ENCODE results near the gene BCAS2.

DNA sequence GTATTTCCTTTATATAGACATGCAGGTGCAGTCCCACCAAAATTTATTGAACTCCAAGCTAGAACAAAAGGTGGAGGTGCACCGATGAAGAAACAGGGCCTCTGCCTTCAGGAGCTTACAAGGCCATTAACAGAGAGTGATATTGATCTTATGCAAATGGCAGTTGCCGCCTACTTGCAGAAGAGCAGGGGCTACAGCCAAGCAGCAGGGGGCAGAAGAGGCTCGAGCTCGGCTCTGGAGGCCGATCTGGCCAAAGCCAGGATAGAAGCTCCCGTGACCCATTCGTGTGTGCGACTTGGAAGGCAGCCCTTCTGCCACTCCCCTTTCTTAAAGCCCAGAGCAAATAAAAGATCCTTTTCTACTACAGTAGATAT lies 448 bp upstream of the LRIG2 start:
- RRBS, result no CpG with 5 or more reads among the region's 8 CpGs

DNA sequence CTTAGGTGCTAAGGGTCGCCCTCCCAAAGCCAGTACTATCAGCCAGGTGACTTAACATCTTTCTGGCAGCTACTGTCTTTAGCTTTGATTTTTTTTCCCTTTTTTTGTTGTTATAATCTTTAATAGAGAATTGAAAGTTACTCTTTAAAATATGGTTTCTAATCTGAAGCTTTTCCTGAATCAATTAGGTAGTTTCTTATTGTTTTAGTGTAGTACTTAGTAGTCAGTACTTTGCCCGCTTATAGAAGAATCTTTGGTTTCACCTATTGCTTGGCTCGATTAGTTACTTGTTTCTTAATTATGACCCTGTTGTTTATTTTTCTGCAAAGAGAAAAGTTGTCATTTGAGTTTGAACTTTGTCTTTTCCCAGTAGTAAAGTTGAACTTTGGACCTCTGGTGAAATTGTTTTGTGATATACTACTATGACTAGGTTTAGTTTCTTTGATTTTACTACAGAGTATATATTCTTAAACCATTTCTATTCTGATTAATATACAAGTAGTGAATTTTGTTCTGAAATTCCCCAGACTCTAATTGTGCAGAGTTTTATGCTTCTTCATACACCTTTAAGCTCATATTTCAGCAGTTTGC lies 3.9 kb downstream of the MAGI3 start:
- RRBS, result no CpG with 5 or more reads among the region's 3 CpGs

DNA sequence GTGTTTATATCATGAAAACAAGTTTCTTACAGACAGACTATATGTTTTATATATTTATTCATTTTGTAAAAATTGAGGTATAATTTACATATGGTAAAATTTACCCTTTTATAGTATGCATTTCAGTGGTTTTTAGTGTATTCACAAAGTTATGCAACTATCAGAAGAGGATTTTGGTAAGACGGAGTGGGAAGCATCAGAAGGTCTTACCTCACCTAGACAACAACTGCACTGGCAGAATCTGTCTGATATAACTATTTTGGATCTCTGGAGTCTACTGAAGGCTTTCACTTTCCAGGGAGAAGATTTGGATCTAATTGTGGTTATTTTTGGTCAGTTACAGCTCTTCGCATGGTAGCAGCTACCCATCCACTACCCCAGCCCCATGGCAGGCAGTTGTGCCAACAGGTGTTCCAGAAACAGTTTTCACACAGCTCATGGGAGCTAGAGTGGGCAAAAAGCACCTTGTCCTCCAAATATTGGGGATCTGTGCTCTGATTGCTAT lies 53.5 kb downstream of the MAGI3 start:
- RRBS, result no CpG with 5 or more reads among the region's 2 CpGs

DNA sequence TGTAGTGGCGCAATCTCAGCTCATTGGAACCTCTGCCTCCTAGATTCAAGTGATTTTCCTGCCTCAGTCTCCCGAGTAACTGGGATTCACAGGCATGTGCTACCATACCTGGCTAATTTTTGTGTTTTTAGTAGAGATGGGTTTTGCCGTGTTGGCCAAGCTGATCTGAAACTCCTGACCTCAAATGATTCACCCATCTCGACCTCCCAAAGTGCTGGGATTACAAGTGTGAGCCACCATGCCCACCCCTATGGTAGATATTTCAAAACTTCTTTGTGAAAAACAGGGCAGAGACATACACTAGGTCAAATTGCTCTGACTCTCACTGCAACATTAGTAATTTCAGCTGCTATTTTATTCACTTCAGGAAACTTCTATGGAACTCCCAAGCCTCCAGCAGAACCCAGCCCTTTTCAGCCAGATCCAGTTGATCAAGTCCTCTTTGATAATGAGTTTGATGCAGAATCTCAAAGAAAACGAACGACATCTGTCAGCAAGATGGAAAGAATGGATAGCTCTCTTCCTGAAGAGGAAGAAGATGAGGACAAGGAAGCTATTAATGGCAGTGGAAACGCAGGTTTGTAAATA lies 174.2 kb downstream of the PHTF1 start:
- RRBS, result no CpG with 5 or more reads among the region's 7 CpGs

DNA sequence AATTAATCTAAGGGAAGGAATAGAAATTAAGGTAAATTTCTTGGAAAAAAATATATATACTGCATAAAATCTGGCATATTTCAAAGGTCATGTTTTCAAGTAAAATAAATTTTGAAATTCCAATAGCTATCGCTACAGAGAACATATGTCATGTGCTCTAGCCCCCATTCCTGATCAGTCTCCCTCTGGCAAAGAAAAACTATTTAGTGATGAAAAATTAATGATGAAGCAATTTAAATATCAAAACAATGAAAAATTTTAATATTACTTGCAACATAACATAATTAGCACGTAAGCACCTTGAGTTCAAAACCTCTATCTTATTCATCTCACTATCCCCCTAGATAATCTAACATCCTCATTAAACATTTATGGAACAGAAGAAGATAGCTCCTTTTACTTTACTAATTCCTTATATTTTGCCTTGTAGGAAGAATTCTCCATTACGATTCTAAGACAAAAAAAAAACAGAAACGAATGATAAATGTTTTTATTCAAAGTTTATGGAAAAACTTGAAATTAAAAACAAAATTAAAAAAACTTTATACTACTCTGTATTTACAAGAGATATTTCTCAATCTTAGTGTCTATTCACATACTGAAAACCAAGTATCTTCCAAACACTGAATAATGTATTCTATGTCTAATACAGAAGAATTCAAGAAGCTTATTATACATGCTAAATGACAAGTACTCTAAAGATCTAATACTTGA lies 59.3 kb downstream of the PHTF1 start:
- RRBS, result no CpG with 5 or more reads among the region's 4 CpGs

DNA sequence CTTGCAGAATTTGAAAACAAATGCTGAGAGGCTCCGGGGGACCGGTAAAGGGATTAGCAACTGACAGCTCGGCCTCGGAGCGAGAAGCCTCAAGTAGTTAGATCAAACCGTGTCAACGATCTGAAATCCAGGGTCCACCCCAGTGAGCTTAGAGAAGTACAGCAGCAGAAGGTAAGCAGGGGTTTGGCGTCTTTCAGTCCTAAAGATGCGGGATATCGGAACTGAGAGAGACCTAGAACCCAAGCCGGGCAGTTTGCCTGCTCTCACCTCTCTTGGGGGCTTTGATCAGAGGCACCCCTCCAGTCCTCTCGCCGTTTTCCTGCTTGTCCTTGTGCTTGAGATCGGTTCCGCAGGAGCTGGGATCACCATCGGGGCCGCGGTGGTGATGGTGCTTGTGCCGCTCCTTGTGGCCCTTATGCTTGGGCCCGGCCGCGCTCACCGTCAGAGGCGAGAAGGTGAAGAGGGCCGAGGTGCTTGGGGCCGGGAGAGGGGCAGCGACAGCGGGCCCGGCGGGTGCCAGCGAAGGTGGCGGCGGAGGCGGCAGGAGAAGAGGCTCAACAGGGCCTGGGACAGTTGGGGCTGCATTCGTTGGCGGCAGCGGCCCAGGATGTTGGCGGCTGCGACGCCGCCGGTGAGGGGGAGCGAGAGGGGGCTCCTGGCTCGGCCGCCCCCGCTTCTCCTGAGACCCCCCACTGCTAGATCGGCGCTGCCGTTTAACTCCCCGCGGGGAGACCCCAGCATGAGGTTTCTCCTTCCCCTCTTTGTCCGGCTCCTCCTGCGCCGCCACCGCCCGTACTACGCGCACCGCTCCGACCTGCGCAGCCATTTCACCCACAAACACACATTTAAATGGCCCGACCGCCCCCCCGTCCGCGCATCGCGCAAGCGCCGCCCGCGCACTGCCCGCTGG lies 578 bp downstream of the RSBN1 start:
- RRBS, result under 1% methylated on average over 7 of the region's 73 CpGs

- RRBS, result no CpG with 5 or more reads among the region's 3 CpGs
Measured at GRCh38 chr1:113870460-113871246, 16.7 kb downstream of the BCL2L15 start.

DNA sequence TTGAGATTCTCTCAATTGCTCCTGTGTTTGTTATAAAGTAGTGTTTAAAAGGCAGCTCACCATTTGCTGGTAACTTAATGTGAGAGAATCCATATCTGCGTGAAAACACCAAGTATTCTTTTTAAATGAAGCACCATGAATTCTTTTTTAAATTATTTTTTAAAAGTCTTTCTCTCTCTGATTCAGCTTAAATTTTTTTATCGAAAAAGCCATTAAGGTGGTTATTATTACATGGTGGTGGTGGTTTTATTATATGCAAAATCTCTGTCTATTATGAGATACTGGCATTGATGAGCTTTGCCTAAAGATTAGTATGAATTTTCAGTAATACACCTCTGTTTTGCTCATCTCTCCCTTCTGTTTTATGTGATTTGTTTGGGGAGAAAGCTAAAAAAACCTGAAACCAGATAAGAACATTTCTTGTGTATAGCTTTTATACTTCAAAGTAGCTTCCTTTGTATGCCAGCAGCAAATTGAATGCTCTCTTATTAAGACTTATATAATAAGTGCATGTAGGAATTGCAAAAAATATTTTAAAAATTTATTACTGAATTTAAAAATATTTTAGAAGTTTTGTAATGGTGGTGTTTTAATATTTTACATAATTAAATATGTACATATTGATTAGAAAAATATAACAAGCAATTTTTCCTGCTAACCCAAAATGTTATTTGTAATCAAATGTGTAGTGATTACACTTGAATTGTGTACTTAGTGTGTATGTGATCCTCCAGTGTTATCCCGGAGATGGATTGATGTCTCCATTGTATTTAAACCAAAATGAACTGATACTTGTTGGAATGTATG lies 4.9 kb upstream of the OLFML3 start:
- RRBS, result no CpG with 5 or more reads among the region's 3 CpGs

GRCh38 chr1:114339307-114339899 lies 171.6 kb downstream of the TRIM33 start:
- RRBS, result no CpG with 5 or more reads among the region's 10 CpGs

- RRBS, result no CpG with 5 or more reads among the region's 6 CpGs
Measured at GRCh38 chr1:114390436-114391040, 120.5 kb downstream of the TRIM33 start.

DNA sequence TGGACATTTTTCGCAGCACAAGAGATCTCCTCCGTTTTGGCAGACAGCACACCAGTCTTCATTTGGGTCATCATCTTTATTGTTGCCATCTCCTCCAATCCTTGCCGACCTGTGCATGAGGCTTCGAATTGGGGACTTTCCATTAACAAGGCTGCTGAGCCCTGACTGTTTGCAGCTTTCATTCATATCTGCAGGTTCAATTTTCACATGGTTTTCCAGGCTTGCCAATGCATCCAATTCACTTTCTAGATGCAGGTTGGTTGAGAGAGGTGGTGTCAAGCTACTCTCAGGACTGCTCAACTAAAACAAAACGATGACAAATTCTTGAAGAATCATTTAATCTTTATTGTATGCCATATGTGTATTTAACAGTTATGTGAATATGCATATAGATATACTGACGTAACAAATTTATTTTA lies 105.5 kb downstream of the TRIM33 start:
- RRBS, result no CpG with 5 or more reads among the region's 6 CpGs

DNA sequence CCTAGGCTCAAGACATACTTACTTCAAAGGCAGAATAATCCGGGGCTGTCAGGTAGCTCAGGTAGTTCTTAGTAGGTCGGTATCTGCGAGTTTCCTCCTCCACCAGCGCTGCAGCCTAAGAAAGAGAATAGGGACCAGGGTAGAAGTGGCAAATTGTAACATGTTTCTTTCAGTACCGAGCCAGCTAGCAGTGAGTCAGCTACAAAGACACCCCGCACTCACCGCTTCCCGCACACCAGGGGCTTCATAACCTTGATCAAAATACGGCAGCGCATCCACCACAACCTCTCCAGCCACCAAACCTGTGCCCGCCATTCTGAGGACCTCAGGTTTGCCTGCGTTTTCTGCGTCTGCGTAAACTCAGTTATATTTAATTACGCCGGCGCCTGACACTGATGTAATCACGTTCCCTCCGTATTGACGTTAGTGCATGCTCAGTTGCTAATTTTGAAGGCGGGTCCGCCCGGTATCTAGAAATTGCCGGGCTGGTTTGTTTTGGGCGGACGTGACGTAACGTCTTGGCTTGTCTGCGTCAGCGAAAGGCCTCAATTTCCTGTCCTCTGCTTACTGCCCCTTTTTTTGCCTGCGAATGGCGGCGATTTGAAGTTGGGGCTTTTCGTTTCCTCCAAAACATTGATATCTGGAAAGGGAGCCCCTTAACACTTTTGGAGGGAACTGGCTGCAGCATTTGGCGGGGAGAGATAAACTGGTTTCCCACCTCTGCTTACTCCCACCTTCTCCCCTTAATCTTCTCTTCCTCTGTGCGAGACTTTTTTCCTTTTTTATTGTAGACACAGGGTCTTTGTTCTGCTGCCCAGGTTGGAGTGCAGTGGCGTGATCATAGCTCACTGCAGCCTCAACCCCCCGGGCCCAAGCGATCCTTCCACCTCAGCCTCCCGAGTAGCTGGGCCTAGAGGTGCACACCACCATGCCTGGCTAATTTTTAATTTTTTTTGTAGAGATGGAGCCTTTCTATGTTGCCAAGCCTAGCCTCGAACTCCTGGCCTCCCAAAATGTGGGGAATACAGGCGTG lies at the start of gene BCAS2:
Gene BCAS2, minus strand, starts transcription at position 339 of the 1,033 bp plus-strand sequence.
- RRBS, result 1% methylated on average over 7 of the region's 42 CpGs

GRCh38 chr1:114669092-114669558 lies 724 bp downstream of the DENND2C start:
- RRBS, result no CpG with 5 or more reads among the region's 10 CpGs

- RRBS, result no CpG with 5 or more reads among the region's 6 CpGs
Measured at GRCh38 chr1:115134215-115134653, 44.9 kb upstream of the TSPAN2 start.

- RRBS, result no CpG with 5 or more reads among the region's 14 CpGs
Measured at GRCh38 chr1:115179186-115180068, 90.1 kb upstream of the TSPAN2 start.

GRCh38 chr1:115189850-115190544 lies 100.7 kb upstream of the TSPAN2 start:
- RRBS, result no CpG with 5 or more reads among the region's 5 CpGs

- RRBS, result no CpG with 5 or more reads among the region's 2 CpGs
Measured at GRCh38 chr1:115945661-115945897, 30.7 kb upstream of the SLC22A15 start.

DNA sequence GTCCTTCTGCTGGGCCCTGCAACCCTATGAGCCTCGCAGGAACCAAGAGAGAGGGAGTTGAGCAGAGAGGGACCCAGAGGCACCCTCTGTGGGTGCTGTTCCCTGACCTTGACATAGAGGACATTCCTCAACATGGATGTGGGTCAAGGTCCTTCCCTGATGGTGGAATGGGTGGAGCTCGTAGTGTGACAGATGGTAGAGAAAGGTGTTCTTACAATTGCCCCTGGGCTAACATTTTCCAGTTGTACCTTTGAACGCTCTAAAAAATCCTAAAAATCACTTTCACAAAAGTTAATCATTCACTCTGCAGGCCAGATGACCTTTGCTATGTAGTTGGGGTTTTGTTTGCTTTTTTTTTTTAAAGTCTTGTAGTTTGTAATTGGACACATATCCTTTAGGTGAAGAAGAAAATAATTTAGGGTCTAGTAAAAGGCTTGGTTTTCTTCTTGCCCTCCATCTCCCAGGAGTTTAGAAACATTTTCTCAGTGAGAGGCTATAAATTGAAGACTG lies 41.9 kb downstream of the MAB21L3 start:
- RRBS, result no CpG with 5 or more reads among the region's 3 CpGs

GRCh38 chr1:116387634-116388363 lies 14.8 kb downstream of the ATP1A1 start:
- RRBS, result no CpG with 5 or more reads among the region's 9 CpGs

DNA sequence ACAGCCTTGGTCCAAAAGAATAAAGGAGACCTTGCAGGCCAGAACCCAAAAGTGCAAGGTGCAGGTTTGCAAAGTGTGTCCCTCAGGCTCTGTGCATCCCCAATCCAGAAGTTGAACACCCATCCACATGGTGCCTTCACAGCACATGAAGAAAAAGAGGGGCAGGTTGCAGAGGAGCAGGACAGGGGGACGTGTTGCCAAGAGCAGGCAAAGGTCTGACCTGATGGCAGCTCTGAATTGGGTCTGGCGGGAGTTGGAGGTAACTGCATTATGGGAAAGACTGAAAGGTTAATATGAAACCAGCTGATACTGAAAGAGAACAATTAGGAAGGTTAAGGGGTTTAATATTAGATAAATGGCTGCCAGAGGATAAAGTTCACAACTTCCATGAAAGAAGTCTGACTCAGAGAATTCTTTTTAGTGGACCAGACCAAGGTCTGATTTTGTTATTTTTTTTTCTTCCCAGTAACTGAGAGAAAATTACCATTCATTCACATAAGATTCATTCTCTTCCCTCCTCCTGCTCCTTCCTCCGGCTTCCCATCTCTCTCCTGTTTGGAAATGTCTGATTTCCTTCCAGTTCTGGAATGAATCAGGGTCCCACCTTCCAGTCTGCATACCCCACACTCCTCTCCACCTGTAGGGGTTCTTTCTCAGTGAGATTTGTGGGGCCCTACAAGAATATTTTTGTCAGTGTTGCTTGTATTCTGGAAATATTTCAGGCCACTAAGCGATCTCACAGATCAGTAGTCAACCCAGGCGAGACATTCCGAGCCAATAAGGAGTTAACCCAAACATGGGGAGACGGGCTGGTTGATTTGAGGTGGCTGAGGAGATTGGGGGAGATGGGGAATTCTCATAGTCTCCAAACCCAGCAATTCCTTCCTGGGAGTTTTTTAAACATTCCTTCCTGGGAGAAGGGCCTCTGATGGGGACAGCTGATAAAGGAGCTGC lies 75.9 kb downstream of the CD58 start:
- RRBS, result no CpG with 5 or more reads among the region's 7 CpGs